Metastatic Pancreatic Carcinoma in the Ovary (tissue), 1 donor: ENCODE measurements around a stretch of chr3.

- PRO-cap, result no peak
Observed at GRCh38 chr3:70803904-70804134, 491.4 kb upstream of the MDFIC2 start.

GRCh38 chr3:70811761-70812374 is 499.4 kb upstream of the MDFIC2 start:
- PRO-cap, result no peak

GRCh38 chr3:71026807-71027569 is 556.5 kb downstream of the FOXP1 start:
- PRO-cap, result no peak

DNA sequence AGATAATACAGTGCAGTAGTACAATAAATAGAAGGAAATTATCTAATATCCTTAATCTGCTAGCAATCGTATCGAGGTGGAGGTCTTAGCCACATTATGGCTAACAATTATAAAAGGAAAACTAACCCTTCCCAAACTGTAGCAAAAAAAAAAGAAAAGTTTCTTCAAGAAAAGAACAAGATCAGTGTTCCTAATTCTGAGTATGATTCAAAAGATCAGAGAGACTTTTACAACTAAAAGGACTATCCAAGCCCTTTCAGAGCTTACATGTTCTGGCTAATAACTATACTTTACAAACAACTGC is 535.6 kb downstream of the FOXP1 start:
- PRO-cap, result no peak

DNA sequence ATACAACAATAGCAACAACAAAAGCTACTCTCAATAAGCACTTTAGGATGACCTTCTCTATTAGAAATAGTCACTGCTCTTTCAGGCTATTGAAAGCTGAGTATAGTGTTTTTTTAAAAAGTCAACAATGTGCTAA is 517.9 kb downstream of the FOXP1 start:
- PRO-cap, result no peak

GRCh38 chr3:71100015-71100632 is 483.4 kb downstream of the FOXP1 start:
- PRO-cap, result no peak

- PRO-cap, result no peak
Observed at GRCh38 chr3:71117479-71118790, 465.6 kb downstream of the FOXP1 start.

GRCh38 chr3:71171981-71172576 is 411.4 kb downstream of the FOXP1 start:
- PRO-cap, result no peak

DNA sequence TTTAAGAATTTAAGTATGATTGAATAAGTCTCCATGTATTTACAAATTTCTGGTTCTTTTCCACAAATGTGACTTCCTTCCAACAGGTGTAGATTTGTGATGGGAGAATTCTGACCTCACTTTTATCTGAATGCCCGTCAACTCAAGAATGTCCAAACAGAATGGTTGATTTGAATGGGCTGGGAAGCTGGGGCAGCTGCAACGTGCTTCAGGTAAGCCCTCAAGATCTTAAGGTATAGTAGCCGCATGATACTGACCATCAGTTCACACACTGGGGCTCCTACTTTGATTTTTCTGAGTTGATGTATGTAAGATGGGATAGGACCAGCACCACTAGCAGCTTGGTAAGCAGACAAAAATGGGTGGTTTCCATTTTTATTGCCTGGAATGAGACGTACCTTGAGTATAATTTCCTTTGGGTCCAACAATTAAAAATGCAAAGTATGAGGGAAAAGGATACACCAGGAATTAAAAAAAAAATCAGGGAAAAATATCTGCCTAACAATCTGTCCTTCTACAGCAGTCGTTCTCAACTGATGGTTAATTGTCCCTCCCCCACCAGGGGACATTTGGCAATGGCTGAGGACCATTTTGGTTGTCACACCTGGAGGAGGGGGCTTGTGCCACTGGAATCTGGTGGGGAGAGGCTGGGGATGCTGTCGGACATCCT is 367.1 kb downstream of the FOXP1 start:
- PRO-cap, result no peak

DNA sequence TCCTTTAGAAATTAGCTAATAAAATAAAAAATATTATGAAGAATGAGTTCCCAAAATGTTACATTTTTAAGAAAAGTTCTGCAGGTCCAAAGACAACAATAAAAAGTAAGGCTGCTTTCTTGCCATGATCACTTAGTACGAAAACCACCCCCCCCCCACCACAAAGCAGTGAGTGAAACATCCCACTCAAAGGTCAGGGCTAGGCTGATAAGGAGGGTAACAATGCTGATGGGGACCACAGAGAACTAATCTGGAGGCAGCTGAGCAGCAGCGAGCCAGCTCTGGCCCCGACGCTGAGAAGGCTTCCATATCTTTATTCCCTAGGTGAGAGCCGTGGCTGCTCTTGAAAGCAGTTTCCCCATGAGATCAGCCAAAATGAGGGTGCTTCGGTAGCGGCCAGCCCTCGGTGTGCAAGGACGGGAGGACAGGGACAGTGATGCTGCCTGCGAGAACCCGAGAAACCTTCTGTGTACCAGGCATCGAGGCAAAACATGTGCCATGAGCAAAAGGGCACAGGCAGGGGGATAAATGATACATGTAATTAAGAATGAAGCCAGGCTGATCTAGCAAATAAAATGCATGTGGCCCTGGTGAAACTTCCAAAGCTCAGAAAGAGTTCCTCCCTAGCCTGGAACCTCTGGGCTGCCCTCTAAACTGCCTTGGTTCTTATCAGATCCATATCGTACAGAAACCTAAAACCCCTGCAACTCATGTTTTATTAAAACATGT is 337.5 kb downstream of the FOXP1 start:
- PRO-cap, result no peak

GRCh38 chr3:71428787-71429818 is 154.4 kb downstream of the FOXP1 start:
- PRO-cap, result unidirectional peak, plus-strand start at chr3:71429102

GRCh38 chr3:71466468-71466819 is 117.1 kb downstream of the FOXP1 start:
- PRO-cap, result no peak

DNA sequence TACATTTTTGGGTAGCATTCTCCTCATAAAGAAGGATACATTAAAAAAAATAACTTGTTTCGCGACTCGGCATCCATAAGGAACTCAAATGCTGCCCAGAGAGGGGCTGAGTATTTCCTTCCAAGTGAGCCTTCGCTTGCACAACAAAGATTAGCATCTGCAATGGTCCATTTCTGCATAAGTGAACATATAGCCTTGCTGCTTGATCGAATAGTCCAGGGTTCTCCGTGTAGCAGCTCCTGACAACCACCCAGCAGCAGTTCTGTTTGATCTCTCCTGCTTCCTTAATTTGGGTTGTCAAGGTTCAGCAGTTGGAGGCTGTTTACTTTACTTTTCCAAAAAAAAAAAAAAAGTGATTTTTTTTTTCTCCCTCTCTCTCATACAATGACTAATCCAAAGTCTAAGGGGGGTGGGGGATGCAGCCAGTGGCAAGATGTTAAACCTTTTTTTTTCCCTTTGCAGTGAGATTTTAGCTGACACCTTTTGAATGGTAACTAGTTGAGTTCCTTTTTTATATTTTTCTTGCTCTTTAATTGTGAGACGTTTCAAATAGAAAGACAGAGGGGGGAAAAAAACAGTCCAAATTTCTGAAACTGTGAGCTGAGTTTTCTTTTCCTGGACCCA is 3.6 kb downstream of the FOXP1 start:
- PRO-cap, result no peak

GRCh38 chr3:71725663-71726148 is 504 bp upstream of the EIF4E3 start:
- PRO-cap, result no peak

DNA sequence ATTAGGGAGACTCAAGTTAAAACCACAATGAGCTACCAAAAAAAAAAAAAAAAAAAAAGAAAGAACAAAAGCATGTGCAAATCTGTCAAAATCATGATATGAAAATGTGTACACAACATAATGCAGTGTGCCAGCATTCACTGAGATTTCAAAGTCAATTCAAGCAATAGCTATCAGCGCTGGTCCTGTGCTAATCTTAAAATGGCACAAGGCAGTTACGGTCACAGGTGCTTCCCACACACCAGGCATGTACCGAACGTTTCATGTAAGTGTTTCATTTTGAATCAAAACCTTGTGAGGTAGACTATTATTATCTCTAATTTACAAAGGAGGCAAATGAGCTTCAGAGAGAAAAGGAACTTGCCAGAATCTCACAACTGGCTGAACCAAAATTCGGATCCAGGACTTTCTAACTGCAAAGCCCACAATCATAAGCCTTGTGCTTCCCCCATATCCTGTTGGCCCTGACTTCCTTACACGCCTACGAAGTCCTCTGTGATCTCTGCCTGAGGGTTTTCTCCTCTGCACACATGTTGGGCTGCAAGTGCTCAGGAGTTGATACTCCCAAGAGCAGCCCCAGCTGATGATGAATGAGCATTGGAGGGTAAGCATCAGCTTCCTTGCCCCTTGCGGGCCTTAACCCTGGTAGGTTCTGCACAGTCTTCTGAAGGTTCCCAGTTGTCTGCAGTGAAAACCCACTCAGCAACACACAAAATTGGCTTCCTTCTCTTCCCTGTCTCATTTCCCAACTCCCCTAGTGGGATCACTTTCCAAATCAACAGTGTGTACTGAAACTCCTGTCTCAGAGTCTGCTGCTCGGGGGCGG is 200.2 kb upstream of the PROK2 start:
- PRO-cap, result no peak

GRCh38 chr3:72127854-72128274 is 342.9 kb upstream of the PROK2 start:
- PRO-cap, result no peak

DNA sequence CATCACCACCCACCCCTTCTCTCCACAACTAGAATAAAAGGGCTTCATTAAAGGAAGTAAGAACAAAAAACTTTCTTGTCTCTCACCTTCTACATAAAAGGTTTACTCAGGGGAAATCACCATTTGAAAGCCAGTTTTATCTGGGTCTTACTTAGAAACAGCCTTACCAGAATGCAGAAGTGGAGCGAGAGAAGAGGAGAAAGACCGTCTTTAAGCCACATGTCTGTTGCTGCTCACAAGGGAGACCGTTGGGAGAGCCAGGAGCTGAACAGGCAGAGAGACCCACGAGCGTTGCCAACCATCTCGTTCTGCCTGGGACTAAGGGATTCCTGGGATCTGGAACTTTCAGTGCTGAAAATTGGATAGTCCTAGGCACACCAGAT is 350.1 kb upstream of the PROK2 start:
- PRO-cap, result no peak

GRCh38 chr3:72155305-72156252 is 370.6 kb upstream of the PROK2 start:
- PRO-cap, result no peak

DNA sequence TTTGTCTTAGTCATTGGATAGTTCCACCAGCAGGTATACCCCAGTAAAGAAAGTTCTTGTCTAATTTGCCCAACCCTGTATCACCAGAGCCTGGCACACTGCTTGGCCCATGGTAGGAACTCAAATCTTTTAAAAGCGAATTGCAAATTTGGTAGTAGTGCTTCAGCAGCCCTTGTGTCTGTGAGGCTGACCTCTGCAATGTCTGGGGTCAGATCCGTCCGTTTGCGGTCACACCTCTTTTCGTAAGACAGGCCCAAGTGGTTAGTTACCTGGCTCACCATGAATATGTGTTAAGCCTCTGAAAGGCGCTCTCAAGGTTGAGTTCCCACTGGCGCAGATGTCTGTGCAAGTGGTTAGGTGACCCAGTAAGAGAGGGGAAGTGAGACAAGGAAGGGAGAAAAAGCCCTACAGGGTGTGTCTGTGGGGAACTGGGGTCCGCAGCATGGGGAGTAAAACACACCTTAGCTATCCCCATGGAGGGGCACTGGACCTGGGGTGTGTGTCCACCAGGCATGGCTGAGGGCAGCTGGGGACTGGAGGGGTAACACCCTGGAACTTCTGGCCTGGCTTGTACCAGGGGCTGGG is 391.5 kb upstream of the PROK2 start:
- PRO-cap, result no peak

- PRO-cap, result no peak
Observed at GRCh38 chr3:72185922-72186650, 401.1 kb upstream of the PROK2 start.